OVCAR3 (cell line): ENCODE data around the genes ZKSCAN4 and TRIM27.

GRCh38 chr6:27872619-27872820 lies 374 bp upstream of the H3C11 start:
- RRBS, result no CpG with 5 or more reads among the region's 6 CpGs

- RRBS, result no CpG with 5 or more reads among the region's 59 CpGs
These were observed 19.5 kb upstream of the ZSCAN16 start for GRCh38 chr6:28104449-28105850.

GRCh38 chr6:28137246-28138061 lies 4.2 kb upstream of the ZKSCAN8 start:
- RRBS, result no CpG with 5 or more reads among the region's 23 CpGs

GRCh38 chr6:28147523-28148180 lies 6.0 kb downstream of the ZKSCAN8 start:
- RRBS, result no CpG with 5 or more reads among the region's 2 CpGs

DNA sequence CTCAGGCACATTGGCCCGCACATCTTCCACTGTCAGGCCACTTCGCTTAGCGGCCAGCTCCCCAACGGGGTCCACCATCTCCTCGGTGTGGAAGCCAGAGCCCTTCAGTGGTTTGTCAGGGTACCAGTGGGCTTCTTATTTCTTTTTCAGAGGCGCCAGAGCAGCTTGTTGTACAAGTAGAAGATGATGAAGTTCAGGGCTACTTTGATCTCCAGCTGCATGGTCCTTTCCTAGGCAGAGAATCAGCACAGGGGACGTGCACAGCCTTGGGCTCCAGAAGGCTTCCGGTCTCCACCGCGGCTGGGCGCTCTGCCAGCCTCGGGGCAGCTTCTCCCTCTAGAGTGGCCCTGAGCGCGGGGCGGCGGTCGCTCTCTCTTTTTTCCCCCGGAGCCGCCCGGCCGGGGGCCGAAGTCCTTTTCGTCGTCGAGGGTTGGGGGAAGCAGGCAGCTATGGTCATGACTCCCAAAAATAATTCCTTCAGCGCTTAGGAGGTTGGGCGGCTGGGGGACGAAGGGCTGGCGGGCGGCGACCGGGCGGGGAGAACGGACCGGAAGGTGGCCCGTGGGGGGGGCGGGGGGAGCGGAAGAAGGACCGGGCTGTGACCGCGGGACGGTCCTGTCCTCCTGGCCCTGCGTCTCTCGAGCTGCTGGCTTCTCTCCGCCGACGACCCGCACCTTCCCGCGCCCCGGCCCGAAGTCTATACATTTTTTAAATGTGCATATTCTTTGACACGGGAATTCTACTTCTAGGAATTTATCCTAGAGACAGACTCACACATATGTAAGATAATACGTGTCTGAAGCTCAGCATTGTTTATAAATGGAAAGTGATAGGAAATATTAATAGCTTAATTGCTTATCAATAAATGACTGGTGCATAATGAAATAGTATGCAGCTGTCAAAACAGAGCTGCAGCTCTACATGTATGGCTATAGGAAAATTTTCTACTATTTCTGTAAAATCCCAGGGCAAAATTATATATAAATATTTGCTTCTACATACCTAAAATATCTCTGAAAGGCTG lies 6.3 kb upstream of the ZSCAN9 start:
- RRBS, result 6% methylated on average over 26 of the region's 54 CpGs

DNA sequence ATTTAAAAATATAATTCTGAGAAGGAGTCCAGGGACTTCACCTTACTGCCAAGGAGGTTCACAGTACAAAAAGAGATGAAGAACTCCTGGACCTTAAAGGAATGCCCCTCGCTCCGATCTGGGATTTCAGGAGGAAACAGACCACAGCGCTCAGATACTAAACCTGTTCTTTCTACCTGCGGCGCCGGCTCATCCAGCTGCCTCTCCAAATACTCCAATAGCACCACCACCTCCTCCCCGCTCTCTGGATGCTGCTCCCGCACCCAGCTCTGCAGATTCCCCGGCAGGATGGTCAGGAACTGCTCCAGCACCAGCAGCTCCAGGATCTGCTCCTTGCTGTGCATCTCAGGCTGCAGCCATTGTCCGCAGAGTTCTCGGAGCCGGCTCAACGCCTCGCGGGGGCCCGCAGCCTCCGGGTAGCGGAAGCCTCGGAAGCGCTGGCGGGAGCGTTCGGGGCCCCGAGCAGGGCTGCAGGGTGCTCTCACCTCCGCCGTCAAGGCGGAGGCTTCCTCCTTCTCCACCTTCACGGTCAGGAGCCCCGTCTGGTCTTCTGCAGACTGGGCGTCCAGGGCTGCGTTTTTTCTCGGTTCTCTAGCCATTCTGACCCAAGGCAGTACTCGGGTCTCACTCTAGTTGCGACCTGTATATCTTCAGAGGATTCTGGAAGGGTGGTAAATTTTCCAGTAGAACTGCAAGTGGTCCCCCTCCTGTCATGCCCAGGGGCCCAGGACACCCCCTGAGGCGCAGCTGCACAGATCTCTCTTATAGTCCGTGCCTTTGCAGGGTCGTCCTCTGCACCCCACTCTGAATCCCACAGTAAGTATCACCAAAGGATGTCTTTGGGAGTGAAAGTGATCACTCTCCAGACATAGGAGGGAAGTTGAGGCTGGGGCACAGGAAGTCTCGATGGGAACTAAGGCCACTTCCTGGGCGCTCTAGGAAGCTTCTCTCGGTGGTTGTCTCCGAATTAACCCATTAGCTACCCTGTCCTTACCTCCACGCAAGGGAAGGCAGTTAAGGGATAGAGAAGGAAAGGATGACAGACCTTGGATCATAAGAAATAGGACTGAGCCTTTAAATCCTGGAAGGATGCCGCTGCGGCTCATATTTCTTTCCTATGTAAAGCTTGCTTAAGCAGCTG lies at the start of gene ZKSCAN4:
TSS of gene ZKSCAN4 (minus strand) at position 888 of the 1,141 bp plus-strand sequence.
- RRBS, result 9% methylated on average over 3 of the region's 44 CpGs

- RRBS, result no CpG with 5 or more reads among the region's 8 CpGs
These were observed 6.6 kb downstream of the ZSCAN31 start for GRCh38 chr6:28329335-28329750.

GRCh38 chr6:28334991-28335626 lies 839 bp downstream of the ZSCAN31 start:
- RRBS, result 18% methylated on average over 4 of the region's 14 CpGs

DNA sequence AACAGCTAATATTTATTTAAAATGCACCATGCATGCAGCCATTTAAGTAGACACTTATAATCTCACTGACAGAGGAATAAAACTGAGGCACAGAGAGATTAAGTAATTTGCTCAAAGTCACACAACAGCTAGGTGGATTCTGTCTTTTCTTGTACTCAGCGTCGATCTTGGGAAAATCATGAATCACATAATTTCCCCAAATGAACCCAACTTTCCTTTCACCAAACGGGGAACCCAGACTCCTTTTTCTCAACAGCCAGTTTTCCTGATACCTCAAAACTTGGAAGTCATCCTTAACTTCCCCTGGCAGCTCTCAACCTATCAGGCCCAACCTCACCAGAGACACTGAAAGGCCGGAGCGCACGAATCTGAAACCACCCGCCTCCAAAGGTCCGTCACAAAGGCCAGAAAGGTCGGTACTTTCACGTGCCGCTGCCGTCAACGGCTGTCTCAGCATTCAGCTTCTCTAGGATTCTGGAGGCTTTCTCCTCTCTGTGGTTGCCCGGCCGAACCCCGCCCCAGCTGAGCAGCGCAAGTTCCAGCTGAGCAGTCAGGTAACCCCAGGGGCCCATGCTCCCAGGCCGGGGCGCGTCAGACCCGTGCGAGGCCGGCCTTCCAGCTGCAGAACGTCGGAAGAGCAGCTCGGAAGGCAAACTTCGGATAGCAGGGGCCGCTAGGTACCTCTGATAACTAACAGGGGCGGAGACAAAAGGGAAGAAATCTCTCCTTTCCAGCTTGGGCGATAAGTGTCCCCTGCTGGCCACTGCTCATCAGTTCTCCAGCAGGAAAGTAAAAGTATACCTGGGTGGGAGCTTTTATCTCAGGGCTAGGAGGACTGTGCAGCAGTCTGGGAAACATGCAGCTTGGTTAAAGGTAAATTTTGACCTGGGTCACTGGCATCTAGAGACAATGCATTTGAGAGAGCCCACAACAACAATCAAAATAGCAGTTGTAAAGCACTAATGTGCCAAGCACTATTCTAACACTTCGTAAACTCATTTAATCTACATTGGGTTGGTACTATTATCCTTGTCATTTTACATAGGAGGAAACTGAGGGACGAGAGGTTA lies 16.2 kb downstream of the ZSCAN12 start:
- RRBS, result 8% methylated on average over 5 of the region's 32 CpGs

DNA sequence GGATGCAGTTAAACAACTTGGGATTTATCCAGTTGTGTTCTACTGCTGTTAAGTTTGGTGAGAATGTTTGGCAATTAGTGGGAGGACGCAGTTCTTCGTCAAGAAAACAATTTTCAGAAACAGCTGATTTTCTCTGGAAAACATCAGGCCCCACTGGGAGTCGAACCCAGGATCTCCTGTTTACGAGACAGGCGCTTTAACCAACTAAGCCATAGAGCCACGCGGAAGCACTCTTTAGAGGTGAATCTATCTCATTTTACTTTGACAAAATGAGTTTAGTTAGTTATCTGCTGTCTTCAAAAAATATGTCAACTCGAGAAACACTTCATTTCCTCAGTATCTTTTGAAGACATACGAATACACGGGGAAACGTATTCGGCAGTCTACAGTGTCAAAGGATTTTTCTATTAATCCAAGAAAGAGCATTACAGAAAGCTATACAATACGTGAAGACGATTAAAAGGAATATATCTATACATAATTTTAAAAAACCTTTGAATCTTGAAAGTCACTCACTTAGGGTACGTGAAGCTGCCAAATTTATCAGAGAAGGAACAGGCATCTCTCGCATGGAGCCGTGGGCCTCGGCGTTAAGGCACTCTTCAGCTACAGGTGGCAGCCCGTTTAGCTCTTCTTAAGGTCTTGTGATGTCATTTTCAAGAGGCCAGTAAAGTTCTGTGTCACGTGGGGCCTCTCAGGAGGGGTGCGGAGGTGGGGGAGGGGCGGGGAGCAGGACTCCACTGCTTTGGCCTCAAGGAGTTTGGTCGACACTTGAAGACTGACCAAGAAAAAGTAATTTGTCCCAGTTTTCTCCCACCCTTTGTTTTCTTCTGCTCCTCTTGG lies 26.5 kb downstream of the GPX6 start:
- RRBS, result no CpG with 5 or more reads among the region's 24 CpGs

GRCh38 chr6:28553840-28555064 lies 28.6 kb downstream of the GPX5 start:
- RRBS, result 59% methylated on average over 4 of the region's 28 CpGs

- RRBS, result no CpG with 5 or more reads among the region's 29 CpGs
These were observed 51.7 kb downstream of the TRIM27 start for GRCh38 chr6:28871865-28872712.

- RRBS, result no CpG with 5 or more reads among the region's 11 CpGs
These were observed 39.4 kb downstream of the TRIM27 start for GRCh38 chr6:28884291-28884832.

DNA sequence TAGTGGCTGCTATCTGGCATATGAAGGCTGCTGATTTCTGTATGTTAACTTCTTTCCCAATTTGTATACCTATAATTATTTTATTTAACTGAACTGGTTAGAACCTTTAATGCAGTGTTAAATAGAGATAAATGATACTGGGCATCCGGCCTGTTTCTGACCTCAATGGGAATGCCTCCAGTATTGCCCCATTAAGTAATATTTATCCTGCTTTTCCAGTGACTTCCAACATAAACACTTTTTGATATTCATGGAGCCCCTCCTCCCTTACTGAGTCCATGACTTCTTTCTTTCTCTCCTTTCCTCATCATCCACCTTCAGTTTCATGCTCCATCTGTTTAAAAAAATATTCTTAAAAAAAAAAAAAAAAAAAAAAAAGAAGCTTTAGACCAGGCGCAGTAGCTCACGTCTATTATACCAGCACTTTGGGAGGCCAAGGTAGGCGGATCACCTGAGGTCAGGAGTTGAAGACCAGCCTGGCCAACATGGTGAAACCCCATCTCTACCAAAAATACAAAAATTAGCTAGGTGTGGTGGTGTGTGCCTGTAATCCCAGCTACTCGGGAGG lies 8.8 kb downstream of the TRIM27 start:
- RRBS, result no CpG with 5 or more reads among the region's 5 CpGs

GRCh38 chr6:28923812-28924200 lies at the start of gene TRIM27:
Gene TRIM27, minus strand, starts transcription at chr6:28923985.
- RRBS, result 3% methylated on average over 17 of the region's 40 CpGs

GRCh38 chr6:28943421-28944147 lies 19.8 kb upstream of the TRIM27 start:
- RRBS, result no CpG with 5 or more reads among the region's 26 CpGs

DNA sequence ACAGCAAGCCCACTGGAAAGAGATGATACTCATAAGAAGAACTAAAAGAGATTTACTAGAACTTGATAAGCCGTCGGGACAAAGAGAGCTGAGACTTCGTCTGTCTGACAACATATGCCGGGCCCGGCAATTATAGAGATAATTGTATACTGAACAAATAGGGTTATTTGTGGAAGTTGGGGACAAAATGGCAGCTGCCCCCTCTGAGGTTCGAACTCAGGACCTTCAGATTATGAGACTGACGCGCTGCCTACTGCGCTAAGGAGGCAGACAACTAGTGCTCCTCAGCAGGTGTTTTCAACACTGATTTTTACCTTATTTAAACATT lies 29.2 kb upstream of the TRIM27 start:
- RRBS, result no CpG with 5 or more reads among the region's 9 CpGs

GRCh38 chr6:28982537-28983107 lies 22.5 kb downstream of the ZNF311 start:
- RRBS, result no CpG with 5 or more reads among the region's 10 CpGs

- RRBS, result no CpG with 5 or more reads among the region's 87 CpGs
These were observed 3.2 kb downstream of the OR2I1P start for GRCh38 chr6:29553107-29554084.